RPMI7951 (cell line): ENCODE measurements around the gene SHKBP1.

GRCh38 chr19:39413933-39415107, 1.9 kb downstream of the PLEKHG2 start:
- RAMPAGE, long total RNA: no peak

DNA sequence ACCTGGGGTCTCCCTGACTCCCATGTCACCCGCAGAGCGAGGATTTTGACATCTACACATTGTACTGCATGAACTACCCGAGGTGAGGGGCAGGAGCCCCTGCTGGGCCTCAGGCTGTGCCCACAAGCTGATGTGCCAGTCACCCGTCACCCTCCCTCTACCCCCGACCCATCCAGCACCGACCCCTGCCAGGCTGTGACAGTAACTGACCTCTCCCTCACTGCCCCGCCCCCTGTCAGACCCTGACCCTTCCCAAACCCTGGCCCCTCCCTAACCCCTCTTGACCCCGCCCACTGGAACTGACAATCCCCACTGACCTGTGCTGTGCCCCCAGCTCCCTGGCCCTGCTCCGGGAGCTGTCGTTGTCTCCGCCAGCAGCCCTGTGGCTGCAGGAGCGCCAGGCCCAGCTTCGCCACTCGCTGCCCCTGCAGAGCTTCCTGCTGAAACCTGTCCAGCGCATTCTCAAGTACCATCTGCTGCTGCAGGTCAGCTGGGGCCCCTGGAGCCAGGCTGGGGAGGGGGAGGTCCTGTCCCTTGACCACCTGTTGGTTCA, 4.1 kb downstream of the PLEKHG2 start:
- RAMPAGE, long total RNA: no peak

GRCh38 chr19:39467534-39467977, 13.1 kb upstream of the TIMM50 start:
- RAMPAGE, long total RNA: no peak

DNA sequence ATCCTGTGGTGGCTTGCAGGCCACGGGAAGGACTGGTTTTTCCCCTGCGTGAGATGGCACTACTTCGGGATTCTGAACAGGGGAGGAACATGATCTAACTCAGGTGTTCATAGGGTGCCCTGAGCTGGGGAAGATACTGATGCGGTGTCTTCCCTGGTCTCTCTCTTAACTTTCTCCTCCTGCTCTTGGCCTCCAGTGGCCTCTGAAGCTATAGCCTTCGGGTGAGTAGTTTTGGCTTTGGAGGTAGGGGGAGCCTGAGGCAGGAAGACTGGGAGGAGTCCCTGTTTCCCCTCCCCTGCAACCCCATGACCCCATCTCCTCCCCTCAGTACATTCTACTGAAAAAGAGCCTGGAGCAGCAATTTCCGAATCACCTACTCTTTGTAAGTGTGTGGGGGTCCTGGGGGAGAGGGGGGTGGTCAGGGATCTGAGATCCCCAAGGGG, 3.5 kb downstream of the SELENOV start:
- RAMPAGE, long total RNA: no peak

DNA sequence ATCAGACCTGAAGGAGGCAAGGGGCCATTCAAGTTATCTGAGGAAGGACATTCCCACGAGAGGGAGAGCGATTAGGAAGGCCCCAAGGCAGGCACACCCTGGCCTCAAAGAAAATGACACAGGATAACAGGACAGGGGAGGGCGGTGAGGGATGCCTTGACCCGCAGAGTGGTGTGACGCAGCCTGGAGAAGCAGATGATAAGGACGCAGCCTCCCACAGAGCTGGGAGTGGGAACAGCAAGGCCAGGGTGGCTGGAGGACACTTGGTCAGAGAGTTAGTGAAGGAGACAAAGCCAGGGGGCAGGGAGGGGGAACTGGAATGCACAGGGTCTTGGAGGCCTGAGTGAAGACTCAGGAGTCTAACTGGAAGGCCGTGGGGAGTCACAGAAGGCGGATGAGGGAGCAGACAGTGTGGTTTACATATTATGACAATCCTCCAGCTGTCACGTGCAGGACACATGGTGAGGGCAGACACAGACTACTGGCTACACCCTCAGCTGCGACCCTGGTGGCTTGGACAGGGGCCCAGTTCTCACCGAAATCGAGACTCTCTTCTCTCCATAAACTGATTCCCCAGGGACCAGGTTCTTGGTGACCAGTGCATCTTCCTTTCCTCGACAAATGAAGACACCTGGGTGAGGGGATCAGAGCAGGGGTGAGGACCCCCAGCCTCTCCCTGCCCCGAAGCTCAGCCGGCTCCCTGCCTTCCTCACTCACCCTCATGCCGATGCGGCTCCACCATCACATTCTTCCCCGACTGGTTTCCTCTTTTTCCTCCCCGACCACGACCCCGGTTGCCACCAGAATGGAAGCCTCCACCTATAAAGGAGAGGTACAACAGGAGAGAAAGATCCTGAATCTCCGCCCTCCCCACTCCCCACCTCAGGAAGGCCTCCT, 6.0 kb upstream of the DYRK1B start:
- RAMPAGE, long total RNA: no peak

- RAMPAGE, long total RNA: no peak
Observed at GRCh38 chr19:39877333-39878033, 31.3 kb upstream of the FBL start.

GRCh38 chr19:39971308-39971614, 296 bp downstream of the PSMC4 start:
- RAMPAGE, long total RNA: no peak

- RAMPAGE, long total RNA: no peak
Observed at GRCh38 chr19:39979618-39980674, 9.0 kb downstream of the PSMC4 start.

DNA sequence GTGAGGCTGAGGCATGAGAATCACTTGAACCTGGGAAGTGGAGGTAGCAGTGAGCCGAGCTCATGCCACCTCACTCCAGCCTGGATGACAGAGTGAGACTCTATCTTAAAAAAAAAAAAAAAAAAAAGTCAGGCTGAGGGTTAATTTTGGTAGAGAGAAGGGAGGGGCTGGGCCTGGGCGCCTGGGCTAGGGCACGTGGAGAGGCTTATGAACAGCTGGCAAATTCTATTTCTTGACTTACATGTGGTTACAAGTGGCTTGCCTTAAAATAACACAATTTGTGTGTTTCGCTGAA, 47.6 kb upstream of the MAP3K10 start:
- RAMPAGE, long total RNA: no peak

GRCh38 chr19:40191693-40192354, 598 bp downstream of the MAP3K10 start:
- RAMPAGE, long total RNA: no peak

DNA sequence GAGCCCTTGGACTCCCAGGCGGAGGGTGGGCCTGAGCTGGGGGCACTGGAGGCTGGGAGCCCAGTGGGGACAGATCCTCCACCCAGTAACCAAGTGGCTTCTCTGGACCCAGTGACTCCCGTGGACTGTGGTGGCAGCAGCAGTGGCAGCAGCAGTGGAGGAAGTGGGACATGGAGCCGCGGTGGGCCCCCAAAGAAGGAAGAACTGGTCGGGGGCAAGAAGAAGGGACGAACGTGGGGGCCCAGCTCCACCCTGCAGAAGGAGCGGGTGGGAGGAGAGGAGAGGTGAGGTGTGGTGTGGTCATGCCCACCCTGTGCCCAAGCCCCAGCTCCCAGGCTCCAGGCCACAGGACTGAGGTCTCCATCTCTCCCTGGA, 5.5 kb downstream of the TTC9B start:
- RAMPAGE, long total RNA: no peak

DNA sequence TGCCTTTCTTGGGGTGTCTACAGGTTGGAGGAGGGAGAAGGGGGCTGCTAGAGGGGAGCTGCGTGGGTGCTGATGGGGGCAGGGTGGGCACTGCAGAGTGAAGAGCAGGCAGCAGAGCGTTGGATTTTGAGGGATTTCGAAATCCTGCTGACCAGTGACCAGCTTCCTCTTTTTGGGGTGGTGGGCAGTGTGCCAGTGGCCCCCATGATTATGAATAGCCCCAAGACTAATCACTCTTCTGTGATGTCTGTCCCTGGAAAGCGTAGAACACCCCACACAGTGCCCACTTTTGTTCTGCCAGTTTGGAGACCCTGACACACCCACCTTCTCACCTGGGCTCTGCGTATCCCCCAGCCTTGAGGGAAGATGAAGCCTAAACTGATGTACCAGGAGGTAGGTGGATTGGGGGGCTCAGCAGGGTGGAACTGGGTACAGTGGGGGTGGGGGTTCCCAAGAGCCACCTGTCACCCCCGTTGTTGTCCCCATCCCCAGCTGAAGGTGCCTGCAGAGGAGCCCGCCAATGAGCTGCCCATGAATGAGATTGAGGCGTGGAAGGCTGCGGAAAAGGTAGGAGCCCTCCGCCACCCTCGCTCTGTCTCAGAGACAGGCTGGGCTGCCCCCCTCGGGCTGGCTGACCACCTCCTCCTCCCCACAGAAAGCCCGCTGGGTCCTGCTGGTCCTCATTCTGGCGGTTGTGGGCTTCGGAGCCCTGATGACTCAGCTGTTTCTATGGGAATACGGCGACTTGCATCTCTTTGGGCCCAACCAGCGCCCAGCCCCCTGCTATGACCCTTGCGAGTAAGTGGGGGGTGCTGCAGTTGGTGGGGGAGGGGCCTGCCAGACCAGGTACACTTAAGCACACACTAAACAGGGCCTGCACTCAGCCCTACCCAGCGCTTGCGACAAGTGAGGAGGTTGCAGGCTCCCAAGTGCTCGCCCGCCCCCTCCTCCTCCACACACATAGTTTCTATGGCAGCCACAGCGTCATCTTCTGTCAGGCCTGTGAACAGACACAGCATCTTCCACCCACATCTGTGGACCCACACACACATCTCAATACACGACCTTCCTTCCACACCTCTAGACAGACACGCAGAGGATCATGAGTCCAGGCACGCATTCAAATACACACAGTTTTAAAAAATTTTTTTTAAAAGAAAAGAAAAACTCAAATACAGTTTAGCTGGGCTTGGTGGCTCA, 18.0 kb downstream of the PLD3 start:
- RAMPAGE, long total RNA: no peak

- RAMPAGE, long total RNA: no peak
Observed at GRCh38 chr19:40367318-40368033, 19.0 kb downstream of the PLD3 start.

DNA sequence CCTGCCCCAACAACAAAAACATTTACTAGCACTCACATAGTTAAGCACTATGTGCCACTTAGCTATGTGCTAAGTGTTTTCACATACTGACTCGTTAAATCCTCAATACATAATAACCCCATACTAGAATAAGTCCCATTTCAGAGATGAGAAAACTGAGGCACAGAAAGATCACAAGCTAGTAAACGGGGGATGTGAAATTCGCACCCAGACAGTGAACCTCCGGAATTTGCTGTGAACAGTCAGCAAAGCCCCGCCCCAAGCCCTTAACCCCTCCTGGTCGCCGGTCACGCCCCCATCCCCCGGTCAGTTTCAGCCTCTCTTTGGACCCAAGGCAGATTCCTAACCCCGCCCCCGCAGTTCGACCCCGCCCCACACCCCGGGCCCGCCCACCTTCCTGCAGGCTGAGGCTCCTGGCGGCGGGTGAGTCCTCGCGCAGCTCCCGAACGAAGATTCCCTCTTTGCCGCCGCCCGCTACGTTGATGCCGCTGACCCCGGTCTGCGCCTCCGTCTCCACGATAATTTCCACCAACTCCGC, 9.8 kb downstream of the PRX start:
- RAMPAGE, long total RNA: no peak

DNA sequence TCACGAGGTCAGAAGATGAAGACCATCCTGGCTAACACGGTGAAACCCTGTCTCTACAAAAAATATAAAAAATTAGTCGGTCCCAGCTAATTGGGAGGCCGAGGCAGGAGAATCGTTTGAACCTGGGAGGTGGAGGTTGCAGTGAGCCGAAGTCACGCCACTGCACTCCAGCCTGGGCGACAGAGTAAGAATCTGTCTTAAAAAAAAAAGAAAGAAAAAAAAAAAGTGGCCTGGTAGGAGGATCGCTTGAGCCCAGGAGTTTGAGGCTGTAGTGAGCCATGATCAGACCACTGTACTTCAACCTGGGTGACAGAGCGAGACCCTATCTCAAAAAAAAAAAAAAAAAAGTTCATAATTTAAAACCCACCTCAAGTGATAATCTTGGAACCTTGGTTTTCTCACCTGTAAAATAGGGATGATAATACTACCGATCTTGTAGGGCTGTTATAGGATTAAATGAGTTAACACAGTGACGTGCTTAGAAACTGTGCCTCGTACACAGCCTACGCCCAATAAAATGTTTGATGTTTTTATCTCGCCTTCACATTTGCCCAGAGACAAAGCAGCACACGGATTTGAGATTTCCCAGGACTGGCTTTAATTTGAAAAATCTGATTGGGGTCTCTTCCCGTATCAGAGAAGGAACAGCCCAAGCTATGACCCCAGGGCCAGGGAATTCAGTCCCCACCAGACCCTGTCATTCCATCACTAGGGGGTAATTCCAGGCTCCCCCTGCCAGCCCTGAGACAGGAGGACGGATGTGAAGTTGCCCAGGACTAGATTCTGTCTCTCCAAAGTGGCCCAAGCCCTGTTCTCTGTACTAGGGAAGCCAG, 3.6 kb downstream of the SERTAD1 start:
- RAMPAGE, long total RNA: no peak

DNA sequence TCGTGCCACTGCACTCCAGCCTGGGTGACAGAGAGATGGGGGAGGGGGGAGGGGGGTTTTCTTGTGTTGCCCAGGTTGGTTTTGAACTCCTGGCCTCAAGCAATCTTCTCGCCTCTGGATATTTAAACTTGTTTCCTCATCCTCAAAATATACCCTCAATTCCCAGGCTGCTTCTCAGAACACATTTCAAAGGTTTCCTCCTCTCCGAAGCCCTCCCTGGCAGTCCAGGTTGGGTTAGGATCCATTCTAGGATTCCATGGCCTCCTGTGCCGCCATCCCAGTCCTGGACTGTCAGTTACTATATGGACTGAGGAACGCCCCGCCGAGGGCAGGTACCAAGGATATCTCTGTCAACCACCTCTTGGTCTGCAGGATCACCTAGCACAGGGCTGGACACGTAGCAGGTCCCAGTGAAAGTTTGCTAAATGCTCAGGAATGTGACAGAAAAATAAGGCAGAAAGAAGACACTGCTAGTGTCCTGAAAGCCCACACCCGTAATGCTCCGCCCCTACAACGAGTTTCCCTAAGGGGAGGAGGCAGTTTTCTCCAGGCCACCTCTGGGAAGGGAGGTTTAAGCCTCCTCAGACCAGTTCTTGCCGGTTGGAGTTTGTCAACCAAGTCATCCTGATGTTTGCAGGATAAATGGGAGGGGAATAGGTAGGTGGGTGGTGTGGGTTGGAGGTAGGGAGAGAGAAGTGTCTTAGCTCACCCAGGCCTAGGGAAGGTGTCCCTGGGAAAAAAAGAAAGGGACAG, 1.6 kb upstream of the SERTAD3 start:
- RAMPAGE, long total RNA: no peak

DNA sequence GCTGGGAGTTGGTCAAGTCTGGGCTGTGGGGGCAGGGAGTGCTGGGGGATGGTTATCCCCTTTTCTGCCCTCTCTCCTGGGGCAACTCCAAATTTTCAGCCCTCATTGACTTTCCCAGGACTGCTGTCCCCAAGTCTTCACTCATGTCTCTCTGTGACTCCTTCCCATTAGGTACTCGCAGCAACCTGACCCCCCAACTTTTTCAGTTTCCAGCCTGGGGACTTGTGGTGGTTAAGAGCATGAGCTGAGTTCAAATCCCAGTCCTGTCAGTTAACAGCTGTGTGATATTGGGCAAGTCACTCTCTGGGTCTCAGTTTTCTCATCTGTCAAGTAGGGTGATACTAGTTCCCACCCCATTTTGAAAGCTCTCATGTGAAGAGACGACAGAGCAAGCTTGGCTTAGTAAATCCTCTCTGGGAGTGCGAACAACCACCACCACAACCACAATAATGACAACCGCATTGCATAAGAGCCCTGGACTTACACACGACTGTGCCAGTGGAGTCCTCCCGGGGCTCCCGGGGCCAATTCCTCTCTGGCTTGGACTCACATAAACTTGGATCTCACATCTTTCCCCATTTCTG, 578 bp downstream of the BLVRB start:
- RAMPAGE, long total RNA: no peak

DNA sequence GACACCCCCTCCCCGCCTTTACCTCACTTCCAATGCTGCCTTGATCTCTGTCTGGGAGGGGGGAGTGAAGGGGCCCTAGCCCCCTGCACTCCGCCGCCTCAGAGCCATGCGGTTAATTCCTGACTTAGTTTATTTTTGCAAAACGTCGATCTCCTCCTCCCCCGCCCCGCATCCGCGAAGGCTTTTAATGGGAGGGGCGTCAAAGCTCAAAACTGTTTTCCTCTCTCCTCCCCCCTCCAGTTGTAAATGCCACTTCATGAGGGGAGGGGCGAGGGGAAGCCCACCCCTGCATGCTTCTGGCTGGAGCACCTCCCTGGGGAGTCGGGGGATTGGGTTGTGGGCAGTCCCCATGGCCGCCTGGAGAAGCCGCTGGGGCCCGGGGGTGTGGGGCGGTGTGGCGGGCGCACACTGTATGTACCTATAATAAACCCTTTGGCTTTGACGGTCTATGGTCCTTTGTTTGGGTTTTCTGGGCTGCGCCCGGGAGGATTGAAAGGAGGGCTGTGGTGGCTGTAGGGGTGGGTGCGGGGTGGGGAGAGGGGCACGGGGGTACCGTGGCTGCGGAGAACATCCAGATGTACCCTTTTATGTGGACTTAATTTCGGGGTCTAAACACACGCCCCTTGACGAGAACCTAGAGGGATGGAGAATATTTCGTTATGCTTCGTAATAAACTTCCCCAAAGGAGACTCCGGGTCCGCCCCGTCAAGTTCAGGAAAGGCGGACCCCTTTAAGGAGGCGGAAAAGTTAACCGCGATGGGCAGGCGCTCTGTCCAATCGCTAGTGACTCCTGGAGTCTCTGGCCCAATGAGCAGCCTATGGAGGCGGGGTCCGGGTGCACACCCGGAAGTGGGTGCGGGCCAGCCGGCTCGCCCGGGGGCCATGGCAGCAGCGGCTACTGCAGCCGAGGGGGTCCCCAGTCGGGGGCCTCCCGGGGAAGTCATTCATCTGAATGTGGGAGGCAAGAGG, at the start of gene SHKBP1:
Gene SHKBP1, plus strand, starts transcription at position 856 of the 969 bp plus-strand sequence.
- RAMPAGE, long total RNA: no peak

GRCh38 chr19:40578104-40578898, 1.6 kb downstream of the SHKBP1 start:
- RAMPAGE, long total RNA: no peak

- RAMPAGE, long total RNA: no peak
Observed at GRCh38 chr19:40597855-40598973, 3.0 kb upstream of the LTBP4 start.